Esophagus muscularis mucosa (tissue), 4 donors: ENCODE data around the gene MYPN.

DNA sequence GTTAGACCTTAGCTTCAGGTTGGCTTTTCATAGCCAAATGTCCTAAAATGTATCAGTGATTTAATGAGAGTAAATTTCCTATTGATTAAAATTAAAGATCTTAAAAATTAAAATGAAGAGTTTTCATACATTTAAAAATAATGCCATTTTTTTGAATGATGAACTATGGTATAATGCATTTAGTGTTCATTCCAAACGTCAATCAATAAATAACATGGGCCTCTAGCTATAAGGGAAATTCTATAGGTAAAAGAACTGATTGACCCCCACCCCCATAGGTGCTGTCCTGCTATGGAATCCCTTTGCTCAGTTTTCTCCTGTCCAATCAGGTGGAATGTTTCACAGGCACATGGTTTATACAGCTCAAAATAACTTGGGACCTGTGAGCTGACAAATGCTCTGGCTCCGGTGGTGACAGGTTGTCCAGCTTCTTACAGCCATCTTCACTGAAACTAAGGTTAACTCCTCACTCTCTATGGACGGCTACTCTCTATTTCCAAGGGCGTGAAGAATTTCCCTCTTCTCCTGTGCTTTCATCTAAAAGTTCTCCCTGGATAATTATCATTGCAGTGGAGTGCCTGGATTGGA is at the start of gene MYPN:
Gene MYPN (plus strand): TSS at position 385 of the 588 bp plus-strand sequence.
- PRO-cap, result no peak
- RAMPAGE, long total RNA, 4 experiments, result start-site peak on the plus strand in 4 of 4 experiments, centred at positions 388 to 420 of the sequence, 8 to 30 reads per replicate

GRCh38 chr10:68573521-68574325 is 13.6 kb downstream of the TET1 start:
- PRO-cap, result no peak
- RAMPAGE, long total RNA, 4 experiments, result no peak in any of the 4 experiments

DNA sequence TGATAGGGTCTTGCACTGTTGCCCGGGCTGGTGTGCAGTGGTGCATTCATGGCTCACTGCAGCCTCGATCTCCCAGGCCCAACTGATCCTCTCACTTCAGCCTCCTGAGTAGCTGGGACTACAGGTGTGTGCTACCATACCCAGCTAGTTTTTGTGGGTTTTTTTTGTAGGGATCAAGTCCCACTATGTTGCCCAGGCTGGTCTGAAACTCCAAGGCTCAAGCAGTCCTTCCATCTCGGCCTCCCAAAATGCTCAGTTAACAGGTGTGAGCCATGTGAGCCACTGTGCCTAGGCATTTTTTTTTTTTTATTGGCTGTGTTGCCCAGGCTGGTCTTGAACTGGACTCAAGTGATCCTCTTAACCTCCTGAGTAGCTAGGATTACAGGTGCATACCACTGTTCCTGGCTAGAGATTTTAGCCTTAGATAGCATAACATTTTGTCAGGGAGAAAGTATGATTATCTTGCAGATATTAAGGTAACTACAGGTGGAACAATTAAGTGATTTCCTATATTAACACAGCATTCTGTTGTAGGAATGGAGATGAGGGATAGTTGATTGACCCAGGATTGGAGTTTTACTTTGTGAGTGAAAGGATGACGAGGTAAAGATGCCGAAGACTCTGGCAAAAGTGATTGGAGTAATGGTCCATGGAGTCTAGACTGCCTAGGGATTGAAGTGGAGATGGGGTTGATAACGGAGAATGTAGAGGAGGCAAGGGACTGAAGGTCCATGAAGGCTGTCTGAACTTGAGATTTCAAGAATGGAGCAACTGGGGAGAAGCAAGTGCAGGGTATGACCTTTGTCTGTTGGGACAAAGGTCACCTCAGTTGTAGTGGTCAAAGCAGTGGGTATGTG is 5.8 kb upstream of the DDX21 start:
- PRO-cap, result no peak
- RAMPAGE, long total RNA, 4 experiments, result no peak in any of the 4 experiments

DNA sequence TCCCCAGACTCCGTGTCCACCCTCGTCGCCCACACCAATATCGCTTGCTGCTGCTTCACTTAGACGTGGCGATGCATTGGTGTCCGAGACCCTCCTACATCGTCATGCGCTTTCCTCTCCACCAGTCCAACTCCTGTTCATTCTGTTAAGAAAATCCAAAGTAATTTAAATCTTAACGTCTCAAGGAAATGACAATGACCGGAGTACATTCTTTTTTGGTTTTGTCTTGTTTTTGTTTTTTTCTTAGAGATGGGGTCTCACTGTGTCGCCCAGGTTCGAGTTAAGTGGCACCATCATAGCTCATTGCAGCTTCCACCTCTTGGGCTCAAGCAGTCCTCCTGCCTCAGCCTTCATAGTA is 846 bp downstream of the KIFBP start:
- PRO-cap, result no peak
- RAMPAGE, long total RNA, 4 experiments, result no peak in any of the 4 experiments

DNA sequence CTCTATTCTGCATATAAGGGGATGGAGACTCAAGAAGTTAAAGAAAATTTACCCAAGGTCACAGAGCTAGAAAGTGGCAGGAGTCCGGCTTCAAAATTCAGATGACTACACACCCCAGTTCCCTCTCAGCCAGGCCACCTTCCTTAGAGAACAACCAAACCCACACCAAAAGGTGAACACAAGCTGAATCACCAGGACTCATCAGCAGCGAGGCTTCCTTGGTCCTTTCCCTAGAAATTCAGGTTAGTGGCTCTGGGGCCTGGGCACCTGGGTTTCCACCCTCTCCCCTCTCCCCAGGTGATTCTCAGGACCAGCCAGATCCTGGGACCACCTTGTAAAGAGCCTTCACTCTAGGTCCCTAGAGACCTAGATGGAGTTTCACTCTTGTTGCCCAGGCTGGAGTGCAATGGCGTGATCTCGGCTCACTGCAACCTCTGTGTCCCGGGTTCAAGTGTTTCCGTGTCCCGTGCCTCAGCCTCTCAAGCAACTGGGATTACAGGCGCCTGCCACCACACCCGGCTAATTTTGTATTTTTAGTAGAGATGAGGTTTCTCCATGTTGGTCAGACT is 40.4 kb upstream of the SRGN start:
- PRO-cap, result no peak
- RAMPAGE, long total RNA, 4 experiments, result no peak in any of the 4 experiments

- PRO-cap, result unidirectional peak, minus-strand start at chr10:69051404
- RAMPAGE, long total RNA, 4 experiments, result no peak in any of the 4 experiments
Observed at GRCh38 chr10:69051229-69051843, 36.6 kb upstream of the SRGN start.

DNA sequence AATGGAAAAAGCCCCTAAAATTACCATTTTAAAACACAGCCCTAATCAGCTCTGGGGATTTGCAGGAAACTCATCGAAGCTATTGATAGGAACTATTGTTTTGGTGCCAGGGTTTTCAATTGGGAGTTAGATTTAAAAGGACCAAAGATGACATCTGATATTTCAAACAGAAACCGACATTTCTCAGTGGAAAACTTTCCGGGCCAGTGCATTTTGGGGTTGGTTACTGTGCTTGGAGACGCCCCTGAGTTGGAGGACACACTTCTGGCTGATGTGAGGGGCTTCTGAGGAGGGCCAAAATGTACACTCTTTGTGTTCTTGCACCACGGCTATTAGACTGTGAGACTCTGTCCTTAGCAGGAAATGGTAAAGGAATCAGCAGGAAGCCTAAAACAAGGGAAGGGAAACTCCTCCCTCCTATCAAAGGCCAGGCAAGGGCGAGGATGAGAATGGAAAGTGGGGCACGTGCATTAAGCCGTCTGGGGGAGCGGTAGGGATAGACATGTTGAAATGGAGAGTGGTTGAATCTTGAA is 1.9 kb upstream of the SRGN start:
- PRO-cap, result bidirectional peak, plus-strand start at position 423 of the sequence, minus-strand start at position 339 of the sequence
- RAMPAGE, long total RNA, 4 experiments, result no peak in any of the 4 experiments

- PRO-cap, result no peak
- RAMPAGE, long total RNA, 4 experiments, result no peak in any of the 4 experiments
Observed at GRCh38 chr10:69100369-69101065, 12.6 kb downstream of the SRGN start.

DNA sequence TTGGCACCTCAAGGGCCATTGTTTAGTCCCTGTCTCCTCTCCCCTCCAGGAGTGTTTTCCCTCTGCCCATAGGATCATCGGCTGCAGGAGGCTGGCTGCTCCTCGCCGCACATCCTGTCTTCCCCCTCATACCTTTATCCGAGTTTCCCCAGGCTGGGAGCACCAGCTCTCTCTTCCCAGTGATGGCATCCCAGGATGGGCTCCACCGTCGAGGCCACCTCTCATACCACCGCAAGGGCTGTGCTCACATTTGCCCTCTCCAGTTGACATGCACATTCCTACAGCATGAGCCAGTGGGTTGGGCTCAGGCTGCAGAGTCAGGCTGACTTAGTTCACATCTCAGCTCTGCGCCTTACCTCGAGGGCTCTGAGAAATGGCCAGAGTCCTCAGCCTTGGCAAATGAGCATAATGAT is 12.1 kb downstream of the HKDC1 start:
- PRO-cap, result no peak
- RAMPAGE, long total RNA, 4 experiments, result no peak in any of the 4 experiments

GRCh38 chr10:69237438-69238125 is 17.4 kb downstream of the HKDC1 start:
- PRO-cap, result no peak
- RAMPAGE, long total RNA, 4 experiments, result no peak in any of the 4 experiments

- PRO-cap, result no peak
- RAMPAGE, long total RNA, 4 experiments, result no peak in any of the 4 experiments
Observed at GRCh38 chr10:69317632-69318025, 1.0 kb upstream of the HK1 start.

- PRO-cap, result no peak
- RAMPAGE, long total RNA, 4 experiments, result no peak in any of the 4 experiments
Observed at GRCh38 chr10:69358753-69359208, 40.1 kb downstream of the HK1 start.

DNA sequence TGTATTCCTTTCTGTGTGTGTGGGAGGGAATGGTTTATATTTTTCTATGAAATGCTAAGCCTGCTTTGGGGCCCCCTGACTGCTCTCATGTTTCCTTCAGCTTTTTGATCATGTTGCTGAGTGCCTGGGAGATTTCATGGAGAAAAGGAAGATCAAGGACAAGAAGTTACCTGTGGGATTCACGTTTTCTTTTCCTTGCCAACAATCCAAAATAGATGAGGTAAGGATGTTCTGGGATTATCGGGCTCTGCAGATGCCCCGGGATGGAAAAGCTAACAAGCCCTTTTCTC is 46.0 kb downstream of the HK1 start:
- PRO-cap, result no peak
- RAMPAGE, long total RNA, 4 experiments, result no peak in any of the 4 experiments

GRCh38 chr10:69368830-69369764 is 47.6 kb downstream of the TACR2 start:
- PRO-cap, result no peak
- RAMPAGE, long total RNA, 4 experiments, result no peak in any of the 4 experiments

DNA sequence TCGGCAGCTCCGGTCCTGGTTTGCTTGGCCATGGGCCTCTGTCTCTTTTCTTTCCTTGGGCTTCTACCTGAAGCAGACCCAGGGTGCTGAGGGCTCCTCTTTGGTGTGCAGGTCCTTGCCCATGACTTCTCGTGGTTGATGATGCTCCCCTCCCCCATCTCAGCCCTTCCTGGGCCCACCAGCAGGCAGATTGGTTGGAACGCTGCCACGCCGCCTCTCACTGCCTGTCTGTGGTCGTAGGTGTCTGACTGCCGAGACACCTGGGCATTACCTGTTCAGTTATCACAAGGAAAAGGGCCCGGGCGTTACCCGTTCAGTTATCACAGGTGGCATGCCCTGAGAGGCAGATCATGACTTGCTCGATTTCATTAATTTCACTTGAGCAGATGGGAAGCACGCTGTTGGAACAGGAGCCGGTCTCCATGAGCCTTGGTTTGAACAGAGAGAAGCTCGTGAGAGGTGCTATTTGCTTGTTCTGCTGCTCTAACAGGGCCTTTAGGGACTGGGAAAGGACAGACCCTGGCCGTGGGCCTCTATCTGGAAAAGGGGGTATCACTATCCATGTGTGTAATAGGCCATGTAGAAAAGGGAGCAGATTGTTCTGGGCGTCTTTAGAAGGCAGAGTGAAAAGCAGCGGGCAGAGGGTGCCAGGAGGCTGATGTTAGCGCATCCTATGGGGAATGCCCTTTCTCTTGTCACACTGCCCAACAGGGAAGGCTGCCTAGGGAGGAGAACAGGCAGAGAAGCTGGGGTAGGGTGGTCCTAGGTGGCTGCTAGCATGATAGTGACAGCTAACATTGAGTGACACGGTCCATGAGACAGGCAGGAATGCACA is 42.3 kb downstream of the TACR2 start:
- PRO-cap, result no peak
- RAMPAGE, long total RNA, 4 experiments, result no peak in any of the 4 experiments

DNA sequence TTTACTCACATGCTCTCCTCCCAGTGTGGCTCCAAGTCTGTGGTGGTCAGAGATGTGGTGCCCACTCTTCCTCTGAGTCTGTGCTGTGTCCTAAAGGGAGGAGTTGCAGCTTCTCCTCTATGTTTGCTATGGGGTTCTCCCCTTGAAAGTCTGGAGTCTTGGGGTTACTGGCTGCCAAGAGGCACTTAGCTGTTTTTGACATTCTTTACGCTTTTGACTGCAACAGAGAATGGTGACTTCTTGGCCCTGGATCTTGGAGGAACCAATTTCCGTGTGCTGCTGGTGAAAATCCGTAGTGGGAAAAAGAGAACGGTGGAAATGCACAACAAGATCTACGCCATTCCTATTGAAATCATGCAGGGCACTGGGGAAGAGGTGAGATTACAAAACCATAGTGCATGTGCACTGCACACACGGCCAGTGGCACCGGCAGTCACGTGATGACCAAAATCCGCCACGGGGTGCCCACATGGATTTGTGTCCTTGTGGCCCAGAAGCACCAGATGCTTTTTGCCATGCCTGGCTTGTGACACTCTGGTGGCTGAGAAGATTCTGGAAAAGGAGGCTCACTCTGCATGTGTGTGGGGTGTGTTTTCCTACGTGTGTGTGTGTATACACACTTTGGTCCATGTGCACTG is 32.5 kb downstream of the TACR2 start:
- PRO-cap, result no peak
- RAMPAGE, long total RNA, 4 experiments, result no peak in any of the 4 experiments

DNA sequence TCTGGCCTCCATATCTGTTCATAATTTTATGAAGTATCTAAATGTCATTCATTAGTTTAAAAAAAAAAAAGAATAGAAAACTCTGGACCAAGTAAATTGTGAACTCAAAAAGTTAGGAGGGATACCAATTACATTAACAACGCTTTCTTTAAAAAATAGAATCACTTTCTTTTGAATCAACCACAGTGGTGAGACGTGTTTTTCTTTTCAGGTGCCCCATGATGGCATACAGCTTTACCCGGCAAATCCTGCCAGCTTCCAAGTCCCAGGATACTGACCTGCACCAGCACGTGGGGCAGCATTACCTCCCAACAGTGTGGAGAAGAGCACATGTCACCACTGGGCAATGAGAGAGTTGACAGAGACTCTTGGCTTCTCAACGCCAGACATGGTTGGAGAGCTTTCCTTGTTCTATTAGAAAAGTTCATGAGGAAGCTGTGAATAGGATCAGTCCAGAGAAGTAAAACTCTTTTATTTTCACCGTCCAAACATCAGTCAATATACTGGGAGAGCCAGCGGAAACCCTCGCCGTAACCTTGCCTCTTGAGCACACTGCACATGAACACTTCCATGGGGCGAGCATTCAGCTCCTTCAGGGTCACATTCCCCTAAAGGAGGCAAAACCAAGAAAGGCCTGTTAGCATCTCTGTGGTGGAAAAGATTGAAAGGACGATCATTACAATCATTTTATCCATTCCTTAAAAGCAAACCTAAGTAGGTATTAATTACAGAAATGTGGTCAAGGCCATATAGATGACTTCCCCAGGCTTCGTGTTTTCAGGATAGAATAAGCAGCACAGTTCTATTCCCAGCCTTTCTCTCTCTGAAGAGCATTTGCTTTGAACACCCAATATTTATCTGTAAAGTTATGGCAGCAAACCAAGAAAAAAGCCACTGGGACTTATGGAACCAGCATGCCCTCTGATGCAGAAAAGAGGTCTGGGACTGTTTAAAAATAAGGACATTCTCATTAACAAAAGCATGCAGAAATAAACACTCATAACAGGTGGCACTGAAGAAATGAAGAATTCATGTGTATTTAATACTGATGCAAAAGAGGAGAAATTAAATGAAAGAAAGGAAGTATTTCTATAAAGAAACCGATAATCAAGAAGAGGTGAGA is 5.8 kb upstream of the TYSND1 start:
- PRO-cap, result no peak
- RAMPAGE, long total RNA, 4 experiments, result no peak in any of the 4 experiments

DNA sequence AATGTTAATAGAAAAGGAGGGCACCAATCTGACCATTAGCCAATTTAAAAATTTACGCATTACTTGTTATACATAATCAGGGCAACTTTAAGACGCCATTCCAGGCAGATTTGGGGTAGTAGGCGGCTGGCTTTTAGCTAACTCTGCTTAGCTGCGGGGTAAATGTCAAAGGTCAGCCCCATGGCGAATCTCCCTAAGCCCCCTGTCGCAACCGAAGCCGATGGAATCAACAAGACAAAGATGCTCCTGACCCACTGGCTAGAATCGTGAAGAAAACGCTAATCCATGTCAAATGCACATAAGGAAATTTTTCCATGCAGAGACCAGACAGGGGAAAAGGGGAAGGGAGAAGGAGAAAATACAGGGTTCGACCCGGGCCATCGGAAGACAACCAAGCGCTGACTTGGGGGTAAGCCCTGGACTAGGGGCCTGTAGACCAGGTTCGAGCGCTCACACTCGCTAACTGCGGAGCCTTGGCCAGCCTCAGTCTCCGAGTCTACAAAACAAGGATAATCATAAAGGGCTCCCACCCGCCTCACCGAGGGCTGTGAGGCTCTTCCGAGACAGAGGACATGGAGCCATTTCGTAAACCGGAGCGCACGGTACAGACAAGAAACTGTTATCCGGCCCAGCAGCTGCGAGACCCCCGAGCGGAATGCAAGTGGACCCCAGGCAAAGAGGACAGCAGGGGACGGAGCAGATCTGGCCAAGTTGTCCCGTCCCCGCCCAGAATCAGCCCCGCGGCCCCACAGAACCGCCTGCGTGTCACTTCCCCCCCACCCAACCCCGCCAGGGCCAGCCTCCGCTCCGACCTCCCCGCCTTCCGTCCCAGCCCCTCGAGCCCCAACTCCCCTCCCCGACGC is 548 bp downstream of the SAR1A start:
- PRO-cap, result no peak
- RAMPAGE, long total RNA, 4 experiments, result no peak in any of the 4 experiments

DNA sequence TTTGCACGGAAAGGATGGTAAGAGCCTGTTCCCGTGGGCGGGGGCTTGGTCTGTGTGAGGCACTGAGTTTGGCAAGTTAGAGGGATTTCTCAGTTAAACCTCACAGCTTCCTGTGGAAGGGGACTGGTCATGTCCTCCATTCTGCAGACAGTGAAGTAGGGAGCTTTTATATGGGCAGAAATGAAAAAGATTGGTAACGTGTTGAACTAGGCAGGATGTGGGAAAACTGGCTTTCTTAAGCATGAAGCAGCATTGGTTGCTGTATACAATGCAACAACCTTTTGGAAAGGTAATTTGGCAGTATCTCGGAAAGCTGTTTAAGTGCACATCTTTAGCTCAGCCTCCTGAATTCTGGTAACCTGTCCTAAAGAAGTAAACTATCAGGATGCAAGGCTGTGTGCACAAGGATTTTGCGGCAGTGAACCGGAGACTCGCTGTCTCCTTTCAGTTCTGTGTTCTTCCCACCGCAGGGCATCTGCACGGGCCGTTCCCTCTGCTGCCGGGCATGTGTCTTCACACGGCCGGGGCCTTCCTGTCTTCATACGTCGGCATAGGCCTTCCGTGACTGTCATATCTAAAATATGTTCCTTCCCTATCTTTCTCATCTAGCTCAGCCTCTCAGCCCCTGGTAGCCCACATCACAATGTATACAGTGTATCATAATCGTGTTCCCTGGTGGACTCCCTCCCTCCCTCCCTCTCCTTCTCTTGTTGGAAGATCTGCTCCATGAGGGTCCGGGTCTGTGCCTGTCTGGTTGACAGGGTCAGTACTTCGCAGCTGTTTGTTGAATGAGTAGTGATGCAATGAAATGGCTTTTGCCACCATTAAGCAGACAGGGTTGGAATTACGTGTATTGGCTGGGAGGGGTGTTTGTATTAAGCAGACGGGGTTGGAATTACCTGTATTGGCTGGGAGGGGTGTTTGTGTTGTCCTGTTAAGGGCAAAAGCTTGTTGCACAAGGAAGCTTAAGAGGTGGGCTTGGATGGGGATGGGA is 16.4 kb downstream of the PALD1 start:
- PRO-cap, result no peak
- RAMPAGE, long total RNA, 4 experiments, result no peak in any of the 4 experiments

- PRO-cap, result no peak
- RAMPAGE, long total RNA, 4 experiments, result no peak in any of the 4 experiments
Observed at GRCh38 chr10:70653313-70653757, 19.0 kb upstream of the ADAMTS14 start.